NCI-H460 (cell line): ENCODE results near the genes PSME4 and RTN4.

DNA sequence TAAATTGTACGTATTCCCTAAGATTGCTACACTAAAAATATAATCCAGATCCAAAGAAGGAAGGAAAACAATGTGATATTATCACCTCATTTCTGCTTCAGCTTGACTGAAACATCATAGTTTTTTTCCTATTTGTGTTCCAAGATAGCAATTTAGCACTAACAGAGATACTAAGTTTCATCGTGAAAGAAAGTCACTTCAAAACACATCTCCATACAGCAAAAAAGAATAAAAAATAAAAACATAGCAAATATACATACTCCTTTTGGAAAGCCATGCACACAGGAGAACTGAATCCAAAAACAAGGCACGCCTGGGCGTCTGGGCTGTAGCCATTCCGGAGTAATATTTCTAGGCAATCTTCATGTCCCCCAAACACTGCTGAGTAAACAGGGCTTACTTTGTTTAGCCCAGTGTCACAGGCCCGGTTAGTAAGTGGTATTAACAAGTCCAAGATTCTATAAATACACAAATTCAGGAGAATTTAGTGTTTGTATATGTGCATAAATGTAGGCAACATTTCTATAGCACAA lies 53.4 kb upstream of the CHAC2 start:
RAMPAGE:
- cytosol, long total RNA, result no peak
- long total RNA, result no peak
- nucleus, long total RNA, result no peak

DNA sequence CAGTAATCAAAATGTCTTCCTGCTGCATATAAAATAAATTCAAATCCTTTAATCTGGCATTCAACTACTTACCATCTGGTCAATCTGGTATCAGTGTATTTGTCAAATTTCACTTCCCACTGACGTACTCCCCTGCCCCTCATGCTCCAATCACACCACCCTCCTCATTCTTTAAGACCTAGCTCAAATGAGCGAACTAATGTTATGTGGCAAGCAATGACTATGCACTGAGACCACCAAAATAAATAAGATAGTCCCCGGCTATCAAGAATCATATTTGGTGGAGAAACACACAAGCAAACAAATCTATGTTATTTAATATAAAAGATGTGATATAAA lies 6.6 kb downstream of the ASB3 start:
RAMPAGE:
- cytosol, long total RNA, result no peak
- long total RNA, result no peak
- nucleus, long total RNA, result no peak

GRCh38 chr2:53970580-53971339 lies at the start of gene PSME4:
PSME4 (minus strand) TSS chr2:53970993.
RAMPAGE:
- cytosol, long total RNA, result no peak
- long total RNA, result no peak
- nucleus, long total RNA, result start-site peak on the minus strand at chr2:53970716-53971034, 46 and 13 reads in 2 replicates

DNA sequence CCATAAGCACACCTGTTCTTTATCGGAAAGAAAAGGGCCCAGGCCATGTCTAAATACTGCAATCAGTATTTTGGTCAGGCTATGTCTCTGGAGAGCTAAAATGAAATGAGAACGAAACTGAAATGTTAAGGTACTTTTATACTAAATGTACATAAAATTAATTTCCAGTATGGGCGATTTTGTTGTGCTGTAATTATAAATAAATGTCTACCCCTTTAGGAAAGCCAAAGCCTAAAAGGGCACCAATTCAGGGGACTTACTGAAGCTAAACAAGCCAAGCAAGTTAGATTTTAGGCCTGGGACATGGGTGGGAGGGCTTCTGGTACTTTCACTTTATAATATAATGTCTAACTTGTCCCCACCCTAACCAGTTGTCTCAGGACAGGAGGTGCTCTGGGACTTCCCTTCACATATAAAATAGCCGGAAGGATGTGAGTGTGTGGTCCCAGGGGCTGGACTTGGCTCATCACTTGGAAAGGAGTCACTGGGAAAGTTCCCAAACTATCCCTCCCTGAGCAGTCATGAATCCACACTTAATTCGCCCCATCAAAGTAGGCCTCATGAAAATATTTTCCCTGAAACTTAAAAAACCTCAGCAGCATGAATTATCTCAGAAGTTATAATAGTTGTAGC lies 56.2 kb downstream of the C2orf73 start:
RAMPAGE:
- cytosol, long total RNA, result no peak
- long total RNA, result no peak
- nucleus, long total RNA, result no peak

DNA sequence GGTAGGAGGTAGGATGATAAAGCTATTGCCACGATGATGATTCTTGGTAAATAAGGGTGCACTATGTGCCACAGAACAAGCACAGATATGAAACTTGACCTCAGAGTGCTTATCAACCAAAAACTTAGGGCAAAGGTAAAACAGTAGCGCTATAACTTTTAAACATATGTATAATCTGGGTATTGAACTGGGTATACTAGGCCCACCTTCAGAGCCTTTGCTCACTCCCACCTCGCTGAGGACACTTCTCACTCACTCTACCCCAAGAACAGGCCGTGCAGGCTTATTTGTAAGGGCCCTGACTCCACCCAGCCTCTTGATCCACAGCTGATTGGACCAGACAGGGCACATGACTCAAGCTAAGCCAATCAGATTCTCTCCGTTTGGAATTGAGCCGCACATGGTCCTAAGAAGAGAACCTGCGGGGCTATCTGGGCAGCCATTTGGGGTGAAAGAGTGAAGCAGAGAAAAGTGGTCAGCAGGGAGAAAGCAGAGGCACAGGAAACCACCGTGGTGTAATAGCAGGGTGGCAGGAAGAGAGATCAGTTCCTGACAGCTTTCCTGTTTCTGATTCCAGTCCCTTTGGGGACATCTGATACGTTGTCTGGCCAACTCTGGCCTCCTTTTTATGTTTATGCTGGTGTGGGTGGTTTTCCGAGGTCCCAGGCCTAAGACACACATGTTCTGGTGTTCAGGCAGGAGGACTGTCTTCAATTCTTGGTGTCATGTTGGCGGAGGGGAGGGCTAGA lies 26.4 kb upstream of the SPTBN1 start:
RAMPAGE:
- cytosol, long total RNA, result no peak
- long total RNA, result no peak
- nucleus, long total RNA, result no peak

DNA sequence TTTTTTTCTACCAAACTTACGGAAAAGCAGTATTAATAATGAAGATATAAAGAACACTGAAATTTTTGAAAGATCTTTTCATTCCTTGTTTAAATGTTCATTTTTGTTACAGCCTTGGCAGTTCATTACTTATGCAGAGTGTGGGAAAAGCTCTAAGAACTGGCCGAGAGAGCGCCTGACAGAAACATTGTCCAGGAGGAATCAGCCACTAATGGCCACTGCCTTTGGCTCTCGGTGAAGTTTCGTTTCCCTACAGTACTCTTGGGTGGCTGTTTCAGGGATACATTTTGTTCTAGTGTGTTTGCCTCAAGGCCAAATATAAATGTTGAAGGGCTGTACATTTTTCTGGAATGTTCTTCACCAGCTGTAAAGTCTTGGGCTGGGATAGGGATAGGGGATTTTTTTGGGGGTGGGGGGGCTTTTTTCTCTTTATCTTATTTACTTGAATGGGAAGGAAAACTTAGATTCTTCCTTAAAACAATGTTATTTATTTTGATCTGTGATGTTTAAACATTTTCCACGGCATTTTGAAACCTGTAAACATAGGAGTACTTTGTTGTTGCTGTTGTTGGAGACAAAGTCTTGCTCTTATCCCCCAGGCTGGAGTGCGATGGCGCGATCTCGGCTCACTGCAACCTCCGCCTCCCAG lies 10.8 kb downstream of the SPTBN1 start:
RAMPAGE:
- cytosol, long total RNA, result no peak
- long total RNA, result no peak
- nucleus, long total RNA, result no peak

RAMPAGE:
- cytosol, long total RNA, result no peak
- long total RNA, result no peak
- nucleus, long total RNA, result no peak
These were observed 104.2 kb downstream of the SPTBN1 start for GRCh38 chr2:54560111-54561028.

RAMPAGE:
- cytosol, long total RNA, result no peak
- long total RNA, result no peak
- nucleus, long total RNA, result no peak
These were observed 123.5 kb upstream of the EML6 start for GRCh38 chr2:54599759-54600482.

DNA sequence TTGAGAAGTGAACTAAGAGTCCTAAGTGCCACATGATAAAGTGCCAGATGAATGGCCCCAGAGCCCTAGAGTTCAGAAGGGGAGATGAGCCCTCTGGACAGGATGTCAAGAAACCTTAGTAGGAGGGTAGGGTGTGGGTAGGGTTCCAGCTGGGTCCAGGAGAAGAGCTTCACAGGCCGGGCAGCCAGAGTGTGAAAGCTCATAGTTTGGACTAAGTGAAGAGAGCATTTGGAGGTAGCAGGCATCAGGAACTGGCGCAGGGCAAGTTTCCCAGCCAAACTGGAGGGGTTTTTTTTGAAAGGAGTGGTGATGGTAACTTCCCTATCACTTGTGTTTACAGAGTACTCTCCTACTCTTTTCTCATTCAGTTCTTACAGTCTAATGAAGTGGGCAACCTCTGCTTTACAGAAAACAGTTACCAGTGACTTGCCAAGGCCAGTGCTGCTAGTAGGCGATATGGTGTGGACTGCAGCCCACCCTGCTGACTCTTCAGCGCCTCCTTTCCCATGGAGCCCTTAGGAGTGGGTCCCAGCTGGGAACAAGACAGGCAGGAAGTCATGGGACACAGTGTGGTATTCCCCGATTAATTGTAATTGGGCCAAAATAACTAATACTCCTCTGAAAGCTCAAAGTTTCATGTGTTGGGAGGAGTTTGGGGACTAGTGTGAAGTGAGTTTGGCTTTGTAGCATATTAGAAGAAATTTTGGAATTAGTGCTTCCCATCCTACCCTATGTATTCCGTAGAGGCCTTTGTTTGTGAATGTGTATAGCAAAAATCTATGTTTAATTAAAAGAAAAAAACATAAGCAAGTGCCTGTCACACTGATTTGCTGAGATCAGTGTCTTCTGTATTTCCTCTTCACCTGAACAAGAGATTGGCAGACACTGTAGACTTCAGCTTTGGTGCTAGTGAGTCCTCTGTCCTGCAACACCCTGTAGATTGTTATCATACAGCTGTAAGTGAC lies 120.1 kb upstream of the EML6 start:
RAMPAGE:
- cytosol, long total RNA, result no peak
- long total RNA, result no peak
- nucleus, long total RNA, result no peak

RAMPAGE:
- cytosol, long total RNA, result no peak
- long total RNA, result no peak
- nucleus, long total RNA, result no peak
These were observed 90.0 kb upstream of the EML6 start for GRCh38 chr2:54633361-54633944.

GRCh38 chr2:54637585-54638026 lies 85.9 kb upstream of the EML6 start:
RAMPAGE:
- cytosol, long total RNA, result no peak
- long total RNA, result no peak
- nucleus, long total RNA, result no peak

DNA sequence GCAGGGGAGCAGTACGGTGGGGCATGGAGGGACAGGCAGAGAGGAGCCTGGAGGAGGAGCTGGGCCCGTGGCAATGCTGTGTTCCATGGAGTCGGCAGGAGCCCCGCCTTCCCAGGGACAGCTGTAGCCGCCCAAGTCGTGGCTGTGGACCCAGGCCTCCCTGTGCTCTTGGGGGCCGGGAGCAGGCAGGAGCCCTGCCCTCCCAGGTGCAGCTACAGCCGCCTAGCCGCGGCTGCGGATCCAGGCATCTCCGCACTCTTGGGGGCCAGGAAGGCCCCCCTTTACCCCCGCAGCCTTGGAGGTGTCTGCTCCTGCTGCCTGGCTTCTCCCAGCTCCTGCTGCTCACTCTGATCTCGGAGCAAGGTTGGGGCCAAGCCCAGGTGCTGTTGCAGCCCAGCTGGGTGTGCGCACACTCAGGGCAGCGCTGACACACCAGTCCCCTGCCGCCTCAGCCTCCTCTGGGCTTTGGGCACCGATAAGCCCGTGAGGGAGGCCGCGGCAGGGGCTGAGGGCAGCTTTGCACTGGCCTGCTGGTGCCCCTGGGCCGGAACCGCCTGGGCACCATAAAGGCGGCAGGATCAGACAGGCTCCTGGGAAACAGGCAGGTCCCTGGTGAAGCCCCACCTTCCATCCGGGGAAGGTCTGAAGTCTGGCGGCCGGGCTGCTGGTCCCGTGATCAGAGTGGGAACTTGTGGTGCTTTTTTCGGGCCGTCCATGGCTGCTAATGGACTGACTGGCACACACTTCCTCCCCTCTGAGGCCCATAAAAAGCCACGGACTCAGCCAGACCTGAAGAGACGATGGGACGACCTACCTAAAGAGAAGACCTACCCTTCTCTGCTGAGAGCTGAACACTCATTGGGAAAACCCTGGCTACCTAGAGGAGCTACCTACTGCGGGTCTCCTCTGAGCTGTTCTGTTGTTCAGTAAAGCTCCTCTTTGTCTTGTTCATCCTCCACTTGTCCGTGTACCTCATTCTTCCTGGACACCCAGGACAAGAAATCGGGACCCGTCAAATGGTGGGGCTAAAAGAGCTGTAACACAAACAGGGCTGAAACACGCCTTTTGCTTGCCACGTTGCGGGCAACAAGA lies 14.1 kb upstream of the EML6 start:
RAMPAGE:
- cytosol, long total RNA, result no peak
- long total RNA, result no peak
- nucleus, long total RNA, result no peak

RAMPAGE:
- cytosol, long total RNA, result no peak
- long total RNA, result no peak
- nucleus, long total RNA, result no peak
These were observed 97.2 kb downstream of the RTN4 start for GRCh38 chr2:54952870-54953716.

RAMPAGE:
- cytosol, long total RNA, result no peak
- long total RNA, result no peak
- nucleus, long total RNA, result no peak
These were observed 82.3 kb downstream of the RTN4 start for GRCh38 chr2:54967895-54968489.

RAMPAGE:
- cytosol, long total RNA, result no peak
- long total RNA, result no peak
- nucleus, long total RNA, result no peak
These were observed 80.4 kb downstream of the RTN4 start for GRCh38 chr2:54969415-54970707.

DNA sequence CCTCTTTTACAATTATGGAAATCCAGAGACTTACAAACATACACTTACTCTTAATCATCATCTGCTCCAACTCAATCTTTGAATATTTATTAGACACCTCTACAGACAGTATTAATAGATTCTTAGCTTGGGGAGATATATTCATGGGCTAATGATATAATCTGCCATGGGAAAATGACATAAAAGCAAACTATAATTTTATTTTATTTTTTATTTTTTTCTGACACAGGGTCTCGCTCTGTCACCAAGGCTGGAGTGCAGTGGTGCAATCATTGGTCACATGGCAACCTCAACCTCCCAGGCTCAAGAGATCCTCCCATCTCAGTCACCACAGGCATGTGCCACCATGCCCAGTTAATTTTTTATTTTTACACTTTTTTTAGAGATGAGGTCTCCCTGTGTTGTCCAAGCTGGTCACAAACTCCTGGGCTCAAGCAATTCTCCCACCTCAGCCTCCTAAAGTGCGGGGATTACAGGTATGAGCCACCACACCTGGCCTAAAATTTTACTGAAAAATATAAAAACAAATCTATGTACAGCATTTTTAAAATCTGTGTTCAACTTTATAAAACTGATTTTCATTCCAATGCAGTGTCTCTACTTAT lies 39.3 kb downstream of the RTN4 start:
RAMPAGE:
- cytosol, long total RNA, result no peak
- long total RNA, result no peak
- nucleus, long total RNA, result no peak

RAMPAGE:
- cytosol, long total RNA, result no peak
- long total RNA, result no peak
- nucleus, long total RNA, result no peak
These were observed 35.3 kb downstream of the RTN4 start for GRCh38 chr2:55014920-55015455.

RAMPAGE:
- cytosol, long total RNA, result start-site peak on the minus strand at chr2:55050450-55050526, 393 and 234 reads in 2 replicates
- long total RNA, result start-site peak on the minus strand at chr2:55050450-55050510, 244 and 407 reads in 2 replicates
- nucleus, long total RNA, result start-site peak on the minus strand at chr2:55050350-55050357, 60 and 38 reads in 2 replicates; start-site peak on the minus strand at chr2:55050451-55050535, 475 and 93 reads in 2 replicates
These were observed at the start of gene RTN4 for GRCh38 chr2:55049890-55050641. RTN4 (minus strand) TSS chr2:55050451.

RAMPAGE:
- cytosol, long total RNA, result no peak
- long total RNA, result no peak
- nucleus, long total RNA, result no peak
These were observed 49.9 kb upstream of the RTN4 start for GRCh38 chr2:55099851-55100882.

DNA sequence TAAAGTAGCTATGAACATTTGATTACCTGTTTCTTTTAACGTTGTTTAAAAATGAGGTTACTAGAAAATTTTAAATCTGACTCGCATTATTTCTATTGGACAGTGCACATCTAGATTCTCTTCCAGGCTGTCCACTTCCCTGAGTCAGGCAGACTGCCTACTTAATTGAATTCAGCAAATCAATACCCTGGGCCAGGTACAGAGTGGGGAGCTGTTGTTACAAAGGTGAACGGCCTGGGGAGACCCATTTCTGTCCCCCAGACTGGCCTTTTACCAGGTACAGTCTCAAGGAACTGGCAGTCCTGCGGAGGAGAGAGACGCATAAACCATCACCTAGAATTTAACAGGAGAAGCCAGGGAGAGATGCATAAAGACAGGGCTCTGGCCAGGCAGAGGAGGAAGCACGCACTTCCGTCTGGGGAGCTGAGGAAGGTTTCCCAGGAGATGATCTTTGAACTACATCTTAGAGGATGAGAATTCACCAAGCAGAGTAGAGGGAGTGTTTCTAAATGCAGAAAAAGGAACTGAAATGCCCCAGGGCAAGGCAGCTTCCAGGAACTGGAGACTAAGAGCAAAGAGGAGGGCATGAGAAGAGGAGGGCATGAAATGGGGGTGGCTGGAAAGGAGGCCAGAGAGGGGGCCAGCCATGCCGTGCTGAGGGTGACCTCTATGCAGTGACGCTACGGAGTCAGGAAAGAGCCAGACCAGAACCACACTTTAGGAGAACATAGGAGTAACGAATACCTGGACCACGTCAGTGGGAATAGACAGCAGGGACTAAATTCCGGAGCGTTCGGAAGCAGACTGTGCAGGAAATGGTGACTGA lies 86.7 kb upstream of the RTN4 start:
RAMPAGE:
- cytosol, long total RNA, result no peak
- long total RNA, result no peak
- nucleus, long total RNA, result no peak